Measurements from ENCODE around the genes TMEM53, TESK2 and P3R3URF.

DNA sequence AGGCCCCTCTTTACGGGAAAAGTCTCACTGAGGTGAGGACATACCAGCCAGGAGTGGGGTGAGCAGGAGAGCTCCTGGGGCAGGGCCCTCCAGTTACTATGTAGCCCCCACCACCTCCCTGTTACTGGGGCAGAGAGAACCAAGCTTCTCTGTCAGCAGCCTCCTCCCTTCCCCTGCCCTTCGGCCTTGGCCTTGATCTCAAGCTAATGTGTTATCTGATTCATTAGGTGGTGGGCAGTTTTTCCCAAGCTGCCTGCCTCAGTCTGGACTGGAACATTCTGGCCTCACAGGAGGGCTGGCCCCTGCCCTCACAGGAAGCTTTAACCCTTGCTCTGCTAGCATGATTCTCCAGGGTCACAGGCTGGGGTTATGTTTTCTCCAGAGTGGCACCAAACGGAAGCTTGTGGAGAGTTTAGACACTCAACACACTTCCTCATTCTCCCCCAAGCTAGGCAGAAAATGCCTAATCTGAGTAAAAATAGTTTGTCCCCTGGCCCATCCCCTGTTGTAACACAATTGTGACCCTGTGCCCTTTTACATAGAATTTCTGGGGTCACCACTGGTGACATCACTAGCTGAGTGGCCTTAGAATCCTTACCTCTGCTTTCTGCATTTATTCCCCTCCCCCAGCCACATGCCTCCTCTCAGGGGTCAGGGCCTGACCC lies 37.2 kb upstream of the SLC6A9 start:
- CAGE, long polyA plus RNA, result no peak
- RRBS, result no CpG with 5 or more reads among the region's 3 CpGs

DNA sequence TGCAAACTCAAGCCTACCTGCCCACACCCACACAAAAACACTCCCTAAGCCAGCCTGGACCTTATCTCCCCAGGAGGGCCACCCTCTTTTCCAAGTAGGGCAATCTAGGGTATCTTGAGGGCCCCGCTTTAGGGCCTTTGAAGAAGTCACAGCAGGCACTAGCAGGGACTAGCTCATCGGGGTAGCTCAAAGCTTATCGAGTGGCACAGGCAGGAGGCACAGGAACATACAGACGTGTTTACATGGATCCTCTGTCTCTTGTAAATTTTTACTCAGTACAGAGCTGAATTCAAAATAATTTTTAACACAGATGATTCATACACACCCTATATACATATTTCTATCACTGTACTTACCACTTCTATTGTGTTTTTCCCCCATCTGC lies 54.5 kb downstream of the DMAP1 start:
- CAGE, long polyA plus RNA, result no peak
- RRBS, result no CpG with 5 or more reads among the region's 4 CpGs

DNA sequence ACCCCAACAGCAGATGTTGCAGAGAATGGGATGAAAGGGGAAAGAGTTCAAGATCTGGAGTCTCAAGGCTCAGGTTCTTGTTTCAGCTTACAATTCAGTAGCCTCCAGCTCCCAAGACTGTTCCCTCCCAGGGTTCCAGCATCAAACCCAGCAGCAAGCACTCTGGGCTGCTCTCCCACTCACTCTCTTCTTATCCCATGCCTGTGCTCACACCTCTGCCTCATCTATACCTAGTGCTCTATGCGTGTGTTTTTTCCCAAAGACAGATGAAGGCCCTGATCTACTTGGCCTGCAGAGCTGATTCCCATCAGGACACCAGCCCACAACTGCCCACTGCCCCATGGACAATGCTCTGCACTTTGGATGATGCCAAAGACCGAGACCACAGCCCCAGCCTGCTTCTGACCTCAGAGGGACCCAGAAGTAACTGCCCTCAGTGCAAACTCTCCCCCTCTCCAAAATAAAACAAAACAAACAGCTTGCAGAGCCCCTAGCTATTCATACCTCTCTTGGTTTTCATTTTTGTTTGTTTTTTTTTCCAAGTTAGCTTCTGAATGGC lies 61.4 kb downstream of the DMAP1 start:
- CAGE, long polyA plus RNA, result no peak
- RRBS, result no CpG with 5 or more reads among the region's 2 CpGs

DNA sequence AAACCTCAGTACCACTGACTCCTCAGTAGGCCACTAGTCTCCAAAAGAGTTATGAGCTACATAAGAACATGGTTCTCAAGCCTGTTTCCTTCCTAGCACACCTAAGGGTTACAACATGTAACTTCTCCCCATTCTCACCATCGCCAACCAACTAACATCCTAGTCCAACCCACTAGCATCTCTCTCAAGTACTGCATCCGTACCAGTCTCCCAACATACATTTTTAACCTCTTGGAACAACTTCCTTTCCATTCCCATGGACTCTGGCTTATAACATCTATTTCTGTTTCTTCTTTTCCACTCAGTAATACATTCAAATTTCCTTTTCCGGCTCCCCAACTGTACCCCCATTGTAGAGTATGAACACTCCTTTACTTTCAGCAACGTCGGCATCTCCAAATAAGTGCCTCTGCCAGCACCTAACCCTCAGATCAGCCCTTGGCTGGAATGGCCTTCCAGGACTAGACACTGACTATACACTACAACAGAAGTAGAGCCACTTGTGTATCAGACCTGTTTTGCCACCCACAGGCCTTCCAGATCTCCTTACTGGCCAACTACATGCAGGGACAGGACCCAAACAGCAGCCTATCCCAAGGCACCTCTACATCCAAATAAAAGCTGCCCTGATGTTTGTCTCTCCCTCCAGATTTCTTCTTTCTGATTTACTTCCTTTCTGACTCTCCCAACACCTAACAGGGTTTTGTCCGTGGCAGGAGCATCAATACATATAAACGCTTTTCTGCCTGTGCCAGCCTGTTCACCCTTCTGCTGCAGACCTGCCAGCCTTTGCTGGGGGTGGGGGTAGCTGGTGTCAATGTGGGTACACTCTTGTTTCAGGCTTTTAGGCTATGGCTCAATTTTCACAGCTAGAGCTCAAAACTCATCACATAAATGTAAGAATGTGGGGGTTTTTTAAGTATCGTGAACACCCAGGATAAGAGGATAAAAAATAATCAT lies 24.9 kb downstream of the ERI3 start:
- CAGE, long polyA plus RNA, result no peak
- RRBS, result no CpG with 5 or more reads among the region's 8 CpGs

DNA sequence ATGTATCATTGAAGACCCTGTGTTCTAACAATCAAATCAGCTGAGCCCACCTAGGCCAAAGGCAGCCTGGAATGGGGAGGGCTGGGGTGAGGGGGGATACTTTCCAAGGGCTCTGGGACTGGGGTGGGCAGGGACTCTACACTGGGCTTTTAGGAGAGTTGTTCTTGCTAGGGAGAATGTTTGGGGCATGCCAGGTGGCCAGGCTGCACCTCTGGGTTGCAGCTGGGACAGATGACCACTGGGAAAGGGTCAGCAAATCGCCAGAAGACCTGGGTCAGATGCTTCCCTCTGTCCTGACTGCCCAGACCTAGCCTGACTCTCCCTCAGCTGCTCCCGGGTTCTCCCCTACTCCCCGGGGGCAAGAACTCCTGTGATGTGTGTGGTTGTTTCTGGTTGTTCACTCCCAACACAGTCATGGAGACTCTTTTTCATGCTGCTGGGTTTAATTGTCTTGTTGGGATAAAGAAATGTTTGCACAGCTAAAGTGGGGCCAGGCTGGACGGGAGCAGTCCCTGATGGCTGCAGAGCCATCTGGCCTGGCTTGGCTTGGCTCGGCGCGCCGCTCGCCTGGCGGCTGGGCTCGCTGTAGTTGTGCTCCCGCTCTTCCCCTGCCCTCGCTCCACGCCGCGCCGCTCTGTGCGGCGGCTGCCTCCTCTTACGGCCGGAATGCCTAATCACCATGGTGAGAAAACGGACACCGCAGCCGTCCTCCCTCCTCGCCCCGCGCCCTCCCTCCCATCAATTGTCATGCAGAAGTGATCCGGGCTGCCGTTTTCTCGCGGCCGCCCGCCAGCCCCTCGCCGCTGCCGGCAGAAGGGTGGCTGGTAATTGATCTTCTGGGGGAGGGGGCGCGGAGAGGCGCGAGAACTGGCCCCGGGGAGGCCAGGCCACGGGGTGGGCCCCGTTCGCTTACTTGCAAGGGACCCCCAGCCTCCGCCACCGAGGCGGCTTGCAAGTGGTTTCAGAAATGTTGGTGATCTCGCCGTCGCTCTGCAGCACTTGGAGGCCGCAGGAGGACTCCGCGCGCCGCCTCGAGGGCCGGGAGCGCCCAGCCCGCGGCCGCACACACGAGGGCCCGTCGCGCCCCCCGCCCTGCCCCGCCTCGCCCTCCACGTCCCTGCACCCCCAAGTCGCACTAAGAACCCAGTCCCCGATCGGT lies 12.2 kb downstream of the RNF220 start:
- CAGE, long polyA plus RNA, result no peak
- RRBS, result 3% methylated on average over 16 of the region's 72 CpGs

- CAGE, long polyA plus RNA, result no peak
- RRBS, result no CpG with 5 or more reads among the region's 3 CpGs
Measured at GRCh38 chr1:44542652-44542882, 131.7 kb downstream of the TMEM53 start.

- CAGE, long polyA plus RNA, result no peak
- RRBS, result 5% methylated on average over 6 of the region's 14 CpGs
Measured at GRCh38 chr1:44542883-44543301, 131.4 kb downstream of the TMEM53 start.

DNA sequence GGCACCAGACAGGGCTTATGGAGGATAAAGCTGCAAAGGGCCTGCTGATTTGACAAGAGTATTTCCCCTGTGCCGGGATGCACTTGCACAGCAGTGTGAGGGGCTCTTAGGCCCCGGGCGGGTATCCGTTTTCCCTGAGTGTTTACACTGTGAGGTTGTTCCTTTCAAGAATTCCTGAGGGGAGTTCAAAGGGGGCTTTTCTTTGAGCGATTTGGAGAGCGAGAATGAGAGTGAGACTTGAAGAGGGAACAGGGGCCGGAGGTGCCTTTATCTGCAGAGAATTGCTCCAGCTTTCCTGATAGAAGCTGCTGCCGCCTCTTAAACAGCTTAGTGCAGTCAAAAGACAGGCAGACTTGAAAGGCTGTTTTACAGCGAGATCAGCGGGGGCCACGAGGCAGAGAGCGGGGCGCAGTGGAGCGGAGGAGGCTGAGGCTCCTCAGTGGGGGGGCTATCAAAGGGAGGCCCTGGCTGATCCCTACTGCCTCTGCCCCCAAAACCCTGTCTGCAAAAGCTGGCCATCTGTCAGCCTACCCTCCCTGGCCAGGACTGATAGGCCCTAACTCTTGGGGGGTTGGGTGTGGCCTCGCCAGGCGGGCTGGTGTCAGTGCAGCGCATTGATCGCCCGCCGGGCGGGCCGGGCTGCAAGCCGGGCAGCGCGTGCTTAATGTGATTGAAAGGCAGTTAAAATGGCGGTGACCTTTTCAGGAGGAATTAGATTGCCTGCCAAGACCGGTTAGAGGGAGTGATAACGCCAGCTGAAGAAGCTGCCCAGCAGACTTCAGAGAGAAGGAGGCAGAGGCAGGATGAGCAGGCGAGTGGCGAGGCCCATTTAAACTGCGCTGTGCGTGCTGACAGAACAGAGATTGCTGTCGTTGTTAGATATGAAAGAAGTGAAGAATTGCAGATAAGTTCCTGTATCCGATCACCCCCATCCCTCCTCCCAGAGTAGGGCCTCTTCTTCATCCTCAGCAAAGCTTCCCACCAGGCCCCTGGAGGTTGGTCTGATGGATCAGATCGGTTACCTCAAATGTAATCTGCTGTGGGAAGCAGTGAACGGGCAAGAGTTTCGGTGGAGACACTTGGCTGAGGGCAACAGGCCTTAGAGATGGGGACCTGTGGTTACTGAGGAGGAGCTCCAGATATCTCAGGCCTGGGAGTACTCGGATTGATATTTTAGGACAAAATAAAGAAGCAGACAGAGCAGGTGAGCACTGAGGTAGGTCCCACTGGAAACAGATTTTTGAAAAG lies 36.3 kb downstream of the TMEM53 start:
- CAGE, long polyA plus RNA, result no peak
- RRBS, result 67% methylated on average over 4 of the region's 38 CpGs

GRCh38 chr1:44650210-44651750 lies 23.5 kb downstream of the TMEM53 start:
- CAGE, long polyA plus RNA, result no peak
- RRBS, result no CpG with 5 or more reads among the region's 35 CpGs

GRCh38 chr1:44673979-44675022 lies at the start of gene TMEM53:
TSS of gene TMEM53 (minus strand) at chr1:44674481.
- CAGE, long polyA plus RNA, result no peak
- RRBS, result 2% methylated on average over 5 of the region's 60 CpGs

GRCh38 chr1:44721175-44722025 lies 18.2 kb upstream of the KIF2C start:
- CAGE, long polyA plus RNA, result no peak
- RRBS, result no CpG with 5 or more reads among the region's 10 CpGs

DNA sequence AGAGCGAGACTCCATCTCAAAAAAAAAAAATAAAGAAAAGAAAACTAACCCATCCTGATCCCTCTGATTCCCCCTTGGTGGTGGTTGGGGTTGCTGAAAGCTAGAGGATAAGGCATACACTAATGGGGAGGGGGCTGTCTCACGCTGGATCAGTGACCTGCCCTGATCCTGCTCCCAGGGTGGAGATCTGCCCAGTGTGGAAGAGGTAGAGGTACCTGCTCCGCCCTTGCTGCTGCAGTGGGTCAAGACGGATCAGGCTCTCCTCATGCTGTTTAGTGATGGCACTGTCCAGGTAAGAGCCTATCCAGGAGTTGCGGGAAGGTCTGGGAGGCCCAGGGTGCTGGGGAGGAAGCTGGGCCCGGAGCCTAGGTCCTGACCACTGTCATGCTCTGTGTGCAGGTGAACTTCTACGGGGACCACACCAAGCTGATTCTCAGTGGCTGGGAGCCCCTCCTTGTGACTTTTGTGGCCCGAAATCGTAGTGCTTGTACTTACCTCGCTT lies 2.0 kb downstream of the DYNLT4 start:
- CAGE, long polyA plus RNA, result no peak
- RRBS, result no CpG with 5 or more reads among the region's 10 CpGs

GRCh38 chr1:45327691-45328941 lies 1.4 kb downstream of the HPDL start:
- CAGE, long polyA plus RNA, result no peak
- RRBS, result 61% methylated on average over 5 of the region's 23 CpGs

DNA sequence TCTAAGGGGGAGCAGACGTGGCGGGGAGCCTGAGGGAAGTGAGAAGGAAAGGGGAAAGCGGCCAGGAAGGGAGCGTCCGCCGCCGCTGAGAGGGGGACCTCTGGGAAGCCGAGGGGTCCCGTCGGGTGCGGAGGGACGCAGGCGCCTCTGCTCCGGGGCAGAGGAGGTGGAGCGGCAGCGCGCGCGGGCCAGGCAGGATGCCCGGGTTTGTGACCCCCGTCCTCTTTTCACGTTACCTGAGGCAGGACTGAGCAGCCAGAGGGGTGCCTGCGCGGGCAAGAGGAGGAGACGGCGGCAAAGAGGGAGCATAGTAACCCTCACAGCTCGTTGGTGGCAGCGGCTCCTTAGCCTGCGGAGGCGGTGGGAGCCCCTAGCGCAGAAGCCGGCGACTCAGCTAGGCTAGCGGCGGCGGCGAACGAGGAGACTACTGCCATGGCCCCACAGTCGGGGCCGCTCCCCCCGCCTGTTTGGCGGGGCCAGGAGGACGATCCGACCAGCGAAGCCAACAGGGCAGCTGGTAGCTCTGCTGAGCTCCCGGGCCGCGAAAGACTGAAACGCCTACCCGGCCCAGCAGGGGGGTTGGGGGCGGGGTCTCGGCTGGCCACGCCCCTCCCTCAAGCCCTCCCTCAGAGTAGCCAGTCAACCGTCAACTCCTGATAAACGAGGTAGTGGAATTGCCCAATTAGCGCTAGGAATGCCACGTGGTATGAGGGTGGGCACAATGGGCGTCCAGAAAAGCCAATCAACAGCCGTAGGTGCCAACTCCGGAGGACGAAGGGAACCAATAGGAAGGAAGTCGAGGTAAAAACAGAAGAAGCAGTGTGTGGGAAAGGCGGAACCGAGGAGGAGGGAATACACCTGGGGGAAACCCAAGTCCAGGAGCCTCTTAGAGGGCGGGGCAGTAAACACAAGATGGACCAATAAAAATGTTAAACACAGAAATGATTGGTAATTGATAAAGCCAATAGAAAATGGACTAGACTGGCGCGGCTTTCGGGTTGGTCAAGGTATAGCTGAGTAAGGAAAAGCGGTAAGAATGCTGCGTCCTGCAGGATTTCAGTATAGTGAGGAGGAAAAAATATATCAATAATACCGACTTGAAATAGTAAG lies at the start of gene TESK2:
Gene TESK2 (minus strand): TSS at position 548 of the 1,110 bp plus-strand sequence.
- CAGE, long polyA plus RNA, result no peak
- RRBS, result 2% methylated on average over 7 of the region's 71 CpGs

GRCh38 chr1:45521130-45521302 lies 668 bp downstream of the PRDX1 start:
- CAGE, long polyA plus RNA, result no peak
- RRBS, result no CpG with 5 or more reads among the region's 4 CpGs

- CAGE, long polyA plus RNA, result no peak
- RRBS, result no CpG with 5 or more reads among the region's 7 CpGs
Measured at GRCh38 chr1:45543770-45544241, 6.8 kb upstream of the AKR1A1 start.

- CAGE, long polyA plus RNA, result no peak
- RRBS, result no CpG with 5 or more reads among the region's 3 CpGs
Measured at GRCh38 chr1:45552002-45552850, 1.6 kb downstream of the AKR1A1 start.

- CAGE, long polyA plus RNA, result no peak
- RRBS, result no CpG with 5 or more reads among the region's 3 CpGs
Measured at GRCh38 chr1:45638125-45638804, 14.4 kb upstream of the CCDC17 start.

DNA sequence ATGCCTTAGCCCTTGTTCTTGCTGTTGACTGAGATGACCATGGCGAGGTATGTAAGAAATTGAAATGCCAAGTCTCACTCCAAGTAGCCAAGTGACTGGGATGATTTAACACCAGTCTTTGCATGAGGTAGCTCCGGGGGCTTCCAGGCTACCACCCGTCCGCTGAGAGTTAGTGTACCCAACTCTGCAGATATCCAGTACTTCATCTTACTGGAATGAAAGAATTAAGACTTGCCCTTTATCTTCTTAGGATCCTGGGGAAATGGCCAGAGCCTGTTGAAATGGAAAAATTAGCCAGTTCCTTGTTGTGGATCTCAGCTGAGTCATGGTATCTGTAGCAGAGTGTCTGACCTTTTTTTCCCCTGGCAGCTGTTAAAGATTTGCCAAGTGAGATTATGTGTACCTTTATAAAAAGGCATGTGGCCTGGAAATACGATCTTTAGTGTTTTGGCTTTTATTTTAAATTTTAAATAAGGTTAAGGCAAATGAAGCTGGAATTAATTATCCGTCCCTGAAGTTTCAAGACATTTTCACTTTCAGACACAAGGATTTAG lies 151.1 kb downstream of the MAST2 start:
- CAGE, long polyA plus RNA, result no peak
- RRBS, result no CpG with 5 or more reads among the region's 6 CpGs

- CAGE, long polyA plus RNA, result no peak
- RRBS, result no CpG with 5 or more reads among the region's 10 CpGs
Measured at GRCh38 chr1:46176395-46176918, at the start of gene P3R3URF. TSS of gene P3R3URF (minus strand) at chr1:46176488.

All from AG04450 (cell line).